Right atrium auricular region (tissue), 2 donors: ENCODE measurements around a stretch of chr4.

GRCh38 chr4:188400288-188401088, 261.2 kb downstream of the TRIML1 start:
- PRO-cap = no peak
- RAMPAGE, long total RNA, 2 experiments = no peak in any of the 2 experiments

- PRO-cap = no peak
- RAMPAGE, long total RNA, 2 experiments = no peak in any of the 2 experiments
Measured at GRCh38 chr4:188796486-188797068, 657.3 kb downstream of the TRIML1 start.

DNA sequence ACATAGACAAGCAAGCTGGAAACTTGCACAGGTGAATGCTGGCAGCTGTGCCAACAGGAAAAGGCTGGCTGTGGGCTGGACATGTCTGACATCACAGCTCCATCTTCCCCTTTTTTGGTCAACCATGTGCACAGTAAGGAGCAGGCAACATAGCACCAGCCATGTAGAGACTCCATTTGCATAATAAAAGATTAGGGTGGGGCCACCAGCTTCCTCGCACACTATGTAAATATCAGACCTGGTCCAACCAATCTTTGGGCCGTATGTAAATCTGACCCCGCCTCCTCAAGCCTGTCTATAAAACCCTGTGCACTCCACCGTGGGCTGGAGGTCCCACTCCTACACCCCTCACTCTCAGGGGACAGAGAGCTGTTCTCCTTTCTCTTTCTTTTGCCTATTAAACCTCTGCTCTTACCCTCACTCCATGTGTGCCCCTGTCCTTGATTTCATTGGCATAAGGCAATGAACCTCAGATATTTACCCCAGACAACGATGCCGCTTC, 862.1 kb downstream of the TRIML1 start:
- PRO-cap = no peak
- RAMPAGE, long total RNA, 2 experiments = no peak in any of the 2 experiments